Right ventricle myocardium (tissue), 1 donor: Measurements from ENCODE around the gene FAM76B.

DNA sequence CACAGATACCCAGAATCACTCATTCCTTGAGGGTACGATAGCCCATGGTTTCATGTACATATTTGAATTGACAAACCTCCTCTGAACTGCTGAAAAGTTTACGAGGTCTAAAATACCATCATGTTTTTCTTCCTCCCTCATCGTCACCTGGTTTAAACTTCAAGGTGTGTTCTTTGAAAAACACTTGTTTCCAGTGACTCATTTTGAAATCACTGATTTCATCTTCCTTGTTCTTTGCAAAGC is 100.8 kb downstream of the FAM76B start:
- PRO-cap, 2 experiments, result no peak in any of the 2 experiments

- PRO-cap, 2 experiments, result peak in 2 of 2 experiments; most common plus-strand start chr11:95789577 (in 2); most common minus-strand start chr11:95789782 (in 2)
These were observed at the start of gene FAM76B for GRCh38 chr11:95789300-95790290. FAM76B (minus strand) TSS chr11:95789782.

DNA sequence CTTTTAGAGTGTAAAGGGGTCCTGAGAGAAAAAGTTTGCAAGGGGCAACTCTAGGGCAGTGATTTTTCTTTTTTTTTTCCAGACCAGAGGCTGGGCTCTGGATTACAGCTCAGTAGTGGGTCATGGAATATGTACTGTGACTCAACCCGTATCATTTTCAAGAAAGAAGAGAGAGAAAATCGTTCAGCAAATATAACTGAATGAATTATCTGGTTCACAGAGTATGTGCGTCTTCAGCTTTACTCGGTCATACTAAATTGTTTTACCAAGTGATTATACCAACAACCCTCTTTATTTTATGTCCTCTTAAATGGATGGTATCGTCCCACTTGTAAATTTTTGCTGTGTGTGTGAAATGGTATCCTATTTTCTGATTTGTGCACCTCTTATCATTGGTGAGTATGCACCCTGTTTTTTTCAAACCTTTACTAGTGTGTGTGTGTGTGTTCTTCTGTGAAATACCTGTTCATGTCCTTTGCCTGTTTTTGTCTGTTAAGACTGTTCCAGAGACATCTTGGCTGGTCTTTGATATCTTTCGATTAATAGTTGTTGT is 3.9 kb downstream of the CEP57 start:
- PRO-cap, 2 experiments, result no peak in any of the 2 experiments

DNA sequence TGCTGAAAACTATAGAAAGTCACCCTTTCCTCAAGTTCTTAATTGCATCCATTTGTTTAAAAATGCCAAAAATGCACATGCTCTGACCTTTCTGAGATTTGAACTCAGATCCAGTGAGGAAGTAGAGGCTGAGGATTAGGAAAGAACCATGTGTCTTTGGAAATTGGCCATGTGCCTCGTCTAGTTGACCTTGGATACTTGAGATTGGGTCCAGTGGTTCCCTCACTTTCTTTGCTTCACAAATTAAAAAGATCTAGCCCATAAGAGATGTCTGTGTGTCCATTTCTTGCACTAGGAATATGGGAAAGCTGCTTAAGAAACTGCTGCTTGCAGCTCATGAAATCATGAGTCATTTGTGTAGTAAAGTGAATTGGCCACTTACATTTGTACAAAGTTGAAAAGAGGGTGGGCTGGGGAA is 128.2 kb downstream of the MAML2 start:
- PRO-cap, 2 experiments, result no peak in any of the 2 experiments

- PRO-cap, 2 experiments, result no peak in any of the 2 experiments
These were observed 74.2 kb downstream of the MAML2 start for GRCh38 chr11:96268739-96269278.

DNA sequence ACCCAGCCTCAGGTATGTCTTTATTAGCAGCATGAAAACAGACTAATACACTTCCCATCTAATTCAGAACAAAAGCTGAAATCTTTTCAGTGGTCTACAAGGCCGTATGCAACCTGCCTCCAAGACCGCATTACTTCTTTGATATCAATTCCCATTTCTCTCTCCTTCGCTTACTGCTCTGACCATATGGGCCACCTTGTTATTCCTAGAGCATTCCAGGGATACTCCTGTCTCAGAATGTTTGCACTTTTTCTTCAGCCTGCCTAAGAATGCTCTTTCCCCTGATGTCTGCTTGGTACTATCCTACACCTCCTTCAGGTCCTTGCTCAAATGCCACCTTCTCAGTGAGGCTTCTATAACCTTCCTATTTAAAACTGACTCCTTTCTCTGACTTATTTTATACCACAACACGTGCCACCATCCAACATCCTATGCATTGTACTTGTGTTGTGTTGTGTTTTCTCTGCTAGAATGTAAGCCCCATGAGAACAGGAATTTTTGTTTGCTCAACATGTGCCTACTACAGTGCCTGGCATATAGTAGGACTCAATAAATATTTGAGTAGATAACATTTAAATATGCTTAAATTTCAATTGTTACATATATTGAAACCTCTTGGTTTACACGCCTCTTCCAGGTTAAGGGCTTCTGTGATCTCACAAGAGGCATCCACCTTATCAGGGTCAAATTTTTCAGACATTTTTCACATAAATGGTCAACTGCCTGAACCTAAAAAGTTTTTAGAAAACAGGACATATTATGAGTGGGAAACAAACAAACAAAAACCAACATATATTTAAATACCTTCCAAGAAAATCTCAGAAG is 71.0 kb downstream of the MAML2 start:
- PRO-cap, 2 experiments, result no peak in any of the 2 experiments

DNA sequence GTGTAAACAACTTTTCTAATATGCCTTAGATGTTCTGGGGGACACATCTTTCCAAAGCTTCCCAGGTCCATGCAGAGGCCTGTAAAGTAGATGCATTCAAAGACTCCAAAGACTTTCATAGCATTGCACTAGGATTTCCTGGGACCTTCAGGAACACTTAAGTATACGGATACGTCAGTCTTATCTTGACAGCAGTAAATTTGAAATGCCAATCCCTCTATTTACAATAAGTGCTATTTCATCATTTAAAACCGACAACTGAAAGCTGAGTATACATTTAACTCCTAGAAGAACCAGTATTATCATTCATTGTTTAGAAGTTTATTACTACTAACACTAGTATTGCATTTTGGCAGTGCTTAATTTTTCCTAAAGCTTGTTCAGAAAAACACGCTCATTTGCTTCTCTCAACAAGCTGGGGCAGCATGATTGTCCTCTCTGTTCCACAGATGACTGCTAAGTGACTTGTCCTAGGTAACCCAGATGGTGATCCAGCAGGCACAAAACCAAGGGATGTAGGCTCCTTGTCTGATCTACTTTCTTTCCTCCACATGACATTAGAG is 5.5 kb downstream of the MAML2 start:
- PRO-cap, 2 experiments, result no peak in any of the 2 experiments

- PRO-cap, 2 experiments, result no peak in any of the 2 experiments
These were observed 1.6 kb downstream of the MAML2 start for GRCh38 chr11:96341032-96342084.

GRCh38 chr11:98494965-98495354 is 525.8 kb upstream of the CNTN5 start:
- PRO-cap, 2 experiments, result no peak in any of the 2 experiments

GRCh38 chr11:100667332-100667769 is 19.7 kb upstream of the ARHGAP42 start:
- PRO-cap, 2 experiments, result no peak in any of the 2 experiments

DNA sequence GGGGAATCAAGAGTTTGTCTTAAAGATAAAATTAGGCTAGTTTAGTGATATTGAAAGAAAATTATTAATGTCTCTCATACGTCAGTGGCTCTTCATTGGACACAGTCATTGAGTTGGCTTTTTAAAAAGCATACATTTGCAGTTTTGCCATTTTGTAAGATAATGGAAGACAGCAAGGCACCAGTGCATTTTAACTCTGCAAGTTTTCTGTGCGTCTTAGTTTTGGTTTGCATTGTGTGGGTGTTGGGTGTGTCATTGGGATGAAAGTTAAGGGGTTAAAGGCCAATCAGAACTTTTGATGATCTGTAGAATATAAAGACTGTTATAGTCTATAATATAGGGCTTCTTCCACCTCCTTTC is 1.1 kb downstream of the ARHGAP42 start:
- PRO-cap, 2 experiments, result no peak in any of the 2 experiments

DNA sequence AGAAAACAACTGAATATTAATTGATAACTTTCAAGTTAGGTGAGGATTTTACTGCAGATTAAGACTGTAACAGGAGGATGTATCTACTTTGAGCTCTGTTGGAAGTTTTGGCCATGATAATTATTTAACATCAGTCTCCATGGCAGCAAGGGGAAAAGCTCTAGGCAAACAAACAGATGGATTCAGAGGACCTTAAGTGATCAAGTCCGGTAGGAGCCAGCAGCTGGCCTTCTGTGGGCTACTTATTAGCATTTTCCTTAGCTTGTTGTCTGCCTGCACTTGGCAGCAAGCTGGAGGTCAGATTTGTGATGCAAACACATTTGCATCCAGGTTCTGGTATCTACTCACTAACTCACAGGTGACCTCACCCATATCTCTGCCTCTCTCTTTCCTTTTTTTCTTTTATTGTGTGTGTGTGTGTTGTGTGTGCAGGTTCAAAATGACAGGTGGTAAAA is 32.2 kb downstream of the ARHGAP42 start:
- PRO-cap, 2 experiments, result no peak in any of the 2 experiments

- PRO-cap, 2 experiments, result no peak in any of the 2 experiments
These were observed 32.7 kb downstream of the ARHGAP42 start for GRCh38 chr11:100719714-100720313.

DNA sequence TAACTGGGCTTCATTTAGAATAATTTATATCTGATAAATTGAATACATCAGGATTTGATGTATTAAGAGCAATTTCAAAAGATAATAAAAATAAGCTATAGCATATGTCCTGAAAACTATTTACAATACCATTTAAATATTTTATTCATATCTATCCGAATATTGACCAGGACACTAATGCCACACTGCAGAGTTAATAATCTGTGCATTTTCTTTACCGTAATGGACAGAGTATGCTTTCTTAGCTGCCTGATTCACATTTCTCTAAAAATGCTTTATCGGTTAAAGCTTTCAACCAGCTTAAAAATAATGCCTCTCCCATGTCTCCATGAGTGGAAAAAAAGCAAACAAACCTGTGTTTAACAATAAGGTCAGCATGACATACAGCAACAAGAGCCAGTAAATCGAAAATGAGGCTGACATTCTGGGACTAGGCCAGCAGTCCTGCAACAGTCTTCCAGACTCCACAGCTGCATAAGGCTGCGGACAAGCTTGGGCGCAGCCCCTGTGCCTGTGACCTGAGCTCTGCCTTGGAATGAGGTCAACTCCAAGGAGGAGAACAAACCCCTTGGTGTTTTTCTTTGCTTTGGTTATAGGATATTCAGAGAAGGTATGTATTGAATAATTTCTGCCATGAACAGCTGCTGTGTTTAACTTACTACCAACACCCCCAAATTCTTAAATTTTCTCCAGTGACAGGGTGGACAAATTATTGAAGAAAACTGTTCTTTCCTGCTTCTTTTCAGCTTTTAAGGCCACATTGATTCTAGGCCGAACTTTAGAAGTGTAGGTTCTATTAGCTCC is 95.6 kb downstream of the PGR start:
- PRO-cap, 2 experiments, result peak in 2 of 2 experiments; most common plus-strand start position 460 of the sequence (in 2)

DNA sequence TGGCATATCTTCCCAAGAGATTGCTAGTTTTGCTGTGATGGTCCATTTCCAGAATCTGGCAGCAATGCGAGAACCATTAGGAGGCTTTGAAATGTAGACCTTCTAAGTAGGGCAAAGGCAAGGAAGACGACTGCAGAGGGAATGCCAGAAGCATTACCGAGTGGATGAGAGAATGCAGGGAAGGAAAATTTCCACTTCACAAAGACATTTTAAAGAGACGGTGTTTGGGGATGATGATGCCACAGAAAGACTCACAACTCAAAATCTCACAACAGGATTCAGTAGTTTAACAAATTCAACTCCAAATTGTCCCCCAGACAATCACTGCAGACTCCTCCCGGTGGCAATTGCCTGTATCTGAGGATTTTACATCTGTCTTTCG is 423 bp upstream of the CEP126 start:
- PRO-cap, 2 experiments, result no peak in any of the 2 experiments

- PRO-cap, 2 experiments, result no peak in any of the 2 experiments
These were observed 100.5 kb upstream of the BIRC3 start for GRCh38 chr11:102216815-102217186.

- PRO-cap, 2 experiments, result no peak in any of the 2 experiments
These were observed 85.5 kb upstream of the BIRC3 start for GRCh38 chr11:102231458-102232591.

GRCh38 chr11:102306671-102307224 is 10.5 kb upstream of the BIRC3 start:
- PRO-cap, 2 experiments, result no peak in any of the 2 experiments

- PRO-cap, 2 experiments, result peak in 1 of 2 experiments; most common plus-strand start chr11:102320897 (in 1)
These were observed 3.3 kb downstream of the BIRC3 start for GRCh38 chr11:102320556-102321068.

GRCh38 chr11:102383082-102383617 is 36.1 kb downstream of the BIRC2 start:
- PRO-cap, 2 experiments, result no peak in any of the 2 experiments